ENCODE measurements around the gene ABR.

DNA sequence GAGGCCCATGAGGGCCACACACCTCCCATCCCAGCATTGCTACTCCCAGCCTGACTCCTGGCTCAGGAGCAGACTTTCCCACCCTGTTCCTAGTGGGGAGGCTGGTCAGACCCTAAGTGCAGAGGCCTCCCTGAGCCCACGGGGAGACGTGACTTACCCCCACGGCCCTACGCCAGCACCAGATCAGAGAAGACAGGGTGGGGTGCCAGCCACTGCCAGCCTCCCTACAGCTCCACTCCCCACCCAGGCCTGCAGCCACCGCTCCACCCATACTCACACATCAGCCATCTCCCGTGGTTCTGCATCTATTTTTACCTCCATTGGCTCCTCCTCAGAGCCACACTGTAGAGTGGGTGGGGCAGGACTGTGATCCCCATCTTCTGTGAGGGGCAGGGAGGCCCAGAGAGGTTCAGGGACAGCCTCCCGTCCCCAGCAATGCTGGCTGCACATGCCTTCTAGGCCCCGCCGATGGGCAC, 72.2 kb downstream of the ABR start:
- PRO-cap = unidirectional peak, plus-strand start at position 383 of the sequence

DNA sequence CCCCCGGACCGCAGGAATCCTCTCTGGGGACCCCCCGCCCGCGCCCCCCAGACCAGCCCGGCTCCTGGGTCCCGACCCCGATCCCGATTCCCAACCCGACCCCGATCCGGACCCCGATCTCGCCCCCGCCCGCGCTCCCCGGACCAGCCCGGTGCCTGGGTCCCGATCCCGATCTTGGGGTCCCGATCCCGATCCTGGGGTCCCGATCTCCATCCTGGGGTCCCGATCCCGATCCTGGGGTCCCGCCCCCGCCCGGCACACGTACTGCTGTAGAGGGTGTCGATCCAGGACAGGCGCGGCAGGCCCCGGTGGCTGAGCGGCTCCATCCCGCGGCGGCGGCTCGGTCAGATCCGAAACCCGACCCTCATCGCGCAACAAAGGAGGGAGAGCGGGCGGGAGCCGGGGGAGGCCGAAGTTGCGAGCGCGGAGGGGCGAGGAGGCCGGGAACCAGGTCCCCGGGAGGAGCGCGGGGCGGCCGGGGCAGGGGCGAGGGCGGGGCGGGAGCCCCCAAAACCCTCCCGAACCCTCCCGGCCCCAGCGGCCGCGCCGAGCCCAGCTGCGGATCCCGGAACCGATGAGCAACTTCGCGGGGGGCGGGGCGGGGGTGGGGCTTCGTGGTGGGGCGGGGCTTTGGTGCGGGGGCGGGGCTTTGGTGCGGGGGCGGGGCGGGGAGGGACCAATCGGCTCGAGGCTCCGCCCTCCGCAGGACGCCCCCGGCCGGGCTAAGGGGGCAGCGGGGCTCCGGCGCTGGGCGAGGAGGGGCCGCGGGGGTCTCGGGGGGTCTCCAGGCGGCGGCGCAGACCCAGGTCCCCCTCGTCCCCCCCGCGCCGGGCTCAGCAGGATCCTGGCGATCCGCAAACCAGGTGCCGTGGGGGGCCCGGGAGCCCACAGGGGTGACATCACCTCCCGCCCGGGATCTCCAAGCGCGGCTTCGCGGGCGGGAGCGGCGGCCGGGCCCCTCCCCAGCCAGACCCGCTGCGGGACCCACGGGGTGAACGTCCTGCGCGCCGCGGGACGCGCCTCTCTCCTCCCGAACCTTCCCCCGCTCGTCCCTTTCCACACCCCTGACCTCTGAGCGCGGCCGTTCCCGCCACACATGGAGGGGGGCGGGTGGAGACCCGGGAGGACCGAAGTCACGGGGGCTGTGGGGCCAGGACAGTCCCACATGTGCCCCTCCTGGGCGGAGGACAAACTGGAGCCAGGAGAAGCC, at the start of gene ABR:
Gene ABR (minus strand): TSS at position 580 of the 1,210 bp plus-strand sequence.
- PRO-cap = bidirectional peak, plus-strand start at position 725 of the sequence, minus-strand start at position 576 of the sequence; unidirectional peak, plus-strand start at position 969 of the sequence; unidirectional peak, minus-strand start at position 1,029 of the sequence

DNA sequence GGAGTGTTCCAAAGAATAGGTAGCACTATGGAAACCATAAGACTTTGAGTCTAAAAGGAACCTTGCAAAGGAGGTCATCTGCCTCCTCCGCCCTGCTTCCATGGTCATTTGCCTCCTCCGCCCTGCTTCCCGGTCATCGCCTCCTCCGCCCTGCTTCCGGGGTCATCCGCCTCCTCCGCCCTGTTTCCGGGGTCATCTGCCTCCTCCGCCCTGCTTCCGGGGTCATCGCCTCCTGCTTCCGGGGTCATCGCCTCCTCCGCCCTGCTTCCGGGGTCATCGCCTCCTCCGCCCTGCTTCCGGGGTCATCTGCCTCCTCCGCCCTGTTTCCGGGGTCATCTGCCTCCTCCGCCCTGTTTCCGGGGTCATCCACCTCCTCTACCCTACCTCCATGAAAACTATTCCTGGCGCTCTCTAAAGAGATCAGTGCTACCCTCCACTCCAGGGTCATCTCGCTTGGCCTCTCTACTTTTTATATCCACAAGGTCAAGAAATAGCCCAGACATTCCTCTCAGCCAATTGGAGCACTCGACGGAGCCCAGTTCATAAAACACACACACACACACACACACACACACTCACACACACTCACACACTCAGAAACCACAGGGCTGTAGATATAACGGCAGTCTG, 44.8 kb downstream of the TRARG1 start:
- PRO-cap = no peak

DNA sequence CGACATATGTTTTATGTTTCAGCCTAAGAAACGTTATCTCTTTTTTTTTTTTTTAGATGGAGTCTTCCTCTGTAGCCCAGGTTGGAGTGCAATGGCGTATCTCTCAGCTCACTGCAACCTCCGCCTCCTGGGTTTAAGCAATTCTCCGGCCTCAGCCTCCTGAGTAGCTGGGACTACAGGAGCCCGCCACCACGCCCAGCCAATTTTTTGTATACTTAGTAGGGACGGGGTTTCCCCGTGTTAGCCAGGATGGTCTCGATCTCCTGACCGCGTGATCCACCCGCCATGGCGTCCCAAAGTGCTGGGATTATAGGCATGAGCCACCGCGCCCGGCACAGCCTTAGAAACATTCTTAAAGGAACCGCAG, 47.5 kb downstream of the YWHAE start:
- PRO-cap = no peak

DNA sequence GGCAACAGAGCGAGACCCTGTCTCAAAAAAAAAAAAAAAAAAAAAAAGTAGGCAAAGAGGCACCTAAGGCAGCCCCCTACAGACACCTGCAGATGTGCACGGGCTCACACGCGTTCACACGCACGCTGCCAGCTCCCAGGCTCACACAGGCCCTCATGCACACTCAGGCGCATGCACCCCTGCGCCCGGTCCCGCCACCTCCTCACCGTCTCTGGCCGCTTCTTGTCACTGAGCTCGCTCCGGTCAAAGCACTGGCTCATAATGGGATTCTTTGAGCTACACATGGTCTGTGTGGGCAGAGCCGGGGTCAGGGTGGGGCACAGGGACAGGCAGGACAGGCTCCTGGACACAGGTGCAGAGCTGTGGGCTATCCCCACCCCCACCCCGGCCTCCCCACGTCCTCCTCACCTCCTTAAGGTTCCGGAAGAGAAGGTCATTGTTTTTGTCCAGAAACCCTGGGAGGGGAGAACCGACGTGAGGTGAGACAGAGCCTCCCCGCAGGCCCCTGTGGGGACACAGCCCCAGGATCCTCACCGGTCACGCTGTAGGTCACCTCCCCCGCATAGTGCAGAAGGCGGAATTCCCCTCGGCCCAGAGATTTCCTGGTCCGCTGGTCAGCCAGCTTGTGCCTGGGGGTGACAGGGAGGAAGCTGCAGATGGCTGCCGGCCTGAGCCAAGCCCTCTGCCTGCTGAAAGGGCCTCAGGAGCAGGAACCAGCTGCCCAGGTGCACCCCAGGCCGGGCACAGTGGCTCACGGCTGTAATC, 17.9 kb downstream of the MYO1C start:
- PRO-cap = no peak

GRCh38 chr17:1482774-1483081, 9.8 kb downstream of the MYO1C start:
- PRO-cap = no peak

- PRO-cap = no peak
Measured at GRCh38 chr17:1513610-1514027, 2.8 kb downstream of the INPP5K start.

DNA sequence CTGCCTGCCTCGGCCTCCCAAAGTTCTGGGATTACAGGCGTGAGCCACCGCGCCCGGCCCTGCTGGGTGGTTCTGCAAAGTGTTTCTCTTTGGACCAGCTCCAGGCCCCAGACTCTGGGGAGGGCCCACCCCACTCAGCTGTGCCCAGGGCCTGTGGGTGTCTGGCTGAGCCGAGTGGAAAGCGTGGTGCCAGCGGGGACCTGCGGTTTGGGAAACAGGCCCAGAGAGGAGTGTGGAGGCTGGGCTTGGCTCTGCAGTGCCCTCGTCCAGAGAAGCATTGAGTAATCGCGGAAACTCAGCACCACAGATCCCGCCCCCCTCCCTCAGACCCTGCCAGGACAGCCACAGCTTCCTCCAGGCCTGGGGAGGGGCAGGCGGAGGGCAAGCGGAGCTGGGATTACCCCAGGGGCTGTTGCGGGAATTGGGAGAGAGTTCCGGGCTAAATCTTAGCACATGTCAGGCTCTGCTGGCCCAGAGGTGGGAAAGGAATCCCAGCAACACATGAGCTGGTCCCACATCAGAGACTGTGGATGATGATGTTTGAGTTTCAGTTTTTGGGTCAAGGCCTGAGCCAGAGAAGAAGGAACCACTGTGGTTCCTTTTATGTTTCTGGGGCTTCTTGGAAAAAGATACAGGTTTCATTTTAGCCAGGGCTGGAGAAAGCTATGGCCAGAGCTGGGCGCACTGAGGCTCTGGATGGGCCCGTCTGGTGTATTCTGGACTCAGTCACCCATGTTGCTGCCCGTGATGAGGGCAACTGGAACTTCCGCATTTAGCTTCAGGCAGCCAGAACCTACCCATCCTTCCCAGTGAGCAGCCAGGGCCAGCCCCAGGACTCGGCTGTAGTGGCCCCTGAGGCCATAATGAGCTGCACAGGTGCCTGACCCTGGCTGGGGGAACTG, 14.8 kb upstream of the PITPNA start:
- PRO-cap = bidirectional peak, plus-strand start at position 357 of the sequence, minus-strand start at position 232 of the sequence

GRCh38 chr17:1630800-1631065, 2.1 kb upstream of the SLC43A2 start:
- PRO-cap = no peak

DNA sequence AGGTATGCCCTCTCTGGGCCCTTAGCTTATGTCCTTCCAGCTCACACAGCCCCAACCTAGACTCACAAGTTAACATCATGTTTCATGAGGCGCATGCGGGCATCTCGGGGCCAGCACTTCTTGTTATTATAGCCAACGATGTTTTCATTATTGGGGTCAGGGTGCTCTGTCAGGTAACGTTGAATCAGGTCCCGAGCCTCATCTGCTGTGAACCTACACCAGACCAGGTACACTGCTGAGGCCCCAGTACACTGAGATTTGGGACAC, 11.1 kb downstream of the PRPF8 start:
- PRO-cap = no peak

DNA sequence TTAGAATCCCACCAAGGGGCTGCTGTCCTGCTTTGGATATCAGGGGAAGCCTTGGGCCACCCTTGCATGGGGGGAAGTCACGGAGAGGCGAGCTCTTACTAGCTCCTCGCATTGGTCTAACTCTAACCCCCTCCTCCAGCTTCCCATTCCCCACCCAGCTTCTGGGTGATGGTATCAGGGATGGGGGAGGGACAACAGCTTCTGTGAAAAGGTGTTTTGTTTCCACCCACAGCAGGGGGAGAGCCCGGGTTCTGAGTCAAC, 2.8 kb upstream of the TLCD2 start:
- PRO-cap = no peak

DNA sequence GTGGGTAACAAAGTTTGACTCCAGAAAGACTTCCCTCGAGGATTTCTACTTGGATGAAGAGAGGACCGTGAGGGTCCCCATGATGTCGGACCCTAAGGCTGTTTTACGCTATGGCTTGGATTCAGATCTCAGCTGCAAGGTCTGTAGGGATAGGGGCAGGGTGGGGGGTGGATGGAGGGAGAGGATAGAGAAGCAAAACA, 13.1 kb downstream of the SERPINF1 start:
- PRO-cap = no peak

DNA sequence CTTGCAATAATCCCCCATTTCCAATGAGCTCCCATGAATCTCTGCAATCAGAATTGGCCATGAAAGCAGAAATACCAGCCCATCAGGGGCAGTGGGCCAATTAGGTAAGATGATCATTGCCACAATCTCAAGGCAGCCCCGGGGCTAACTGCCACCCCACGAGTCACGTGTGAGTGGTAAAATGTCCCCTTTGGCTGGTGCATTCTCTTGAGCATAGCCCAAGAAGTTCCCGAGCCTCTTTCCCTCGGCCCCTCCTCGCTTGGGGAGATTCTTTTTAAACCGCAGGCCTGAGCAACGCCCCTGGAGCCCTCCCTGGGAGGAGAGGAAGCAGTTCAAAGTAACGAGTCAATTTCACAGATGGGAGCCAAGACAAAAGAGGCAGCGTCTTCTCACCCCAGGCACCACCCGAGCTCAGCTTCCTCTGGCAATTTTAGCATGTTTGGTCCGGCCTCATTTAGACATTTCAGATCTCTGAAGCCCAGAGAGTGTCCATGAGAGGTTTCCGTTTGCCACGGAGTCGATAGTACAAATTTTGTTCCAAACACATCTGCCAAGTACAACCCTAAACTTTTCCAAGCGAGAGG, 13.4 kb downstream of the RTN4RL1 start:
- PRO-cap = no peak

- PRO-cap = no peak
Measured at GRCh38 chr17:2042157-2043128, 621 bp downstream of the OVCA2 start.

DNA sequence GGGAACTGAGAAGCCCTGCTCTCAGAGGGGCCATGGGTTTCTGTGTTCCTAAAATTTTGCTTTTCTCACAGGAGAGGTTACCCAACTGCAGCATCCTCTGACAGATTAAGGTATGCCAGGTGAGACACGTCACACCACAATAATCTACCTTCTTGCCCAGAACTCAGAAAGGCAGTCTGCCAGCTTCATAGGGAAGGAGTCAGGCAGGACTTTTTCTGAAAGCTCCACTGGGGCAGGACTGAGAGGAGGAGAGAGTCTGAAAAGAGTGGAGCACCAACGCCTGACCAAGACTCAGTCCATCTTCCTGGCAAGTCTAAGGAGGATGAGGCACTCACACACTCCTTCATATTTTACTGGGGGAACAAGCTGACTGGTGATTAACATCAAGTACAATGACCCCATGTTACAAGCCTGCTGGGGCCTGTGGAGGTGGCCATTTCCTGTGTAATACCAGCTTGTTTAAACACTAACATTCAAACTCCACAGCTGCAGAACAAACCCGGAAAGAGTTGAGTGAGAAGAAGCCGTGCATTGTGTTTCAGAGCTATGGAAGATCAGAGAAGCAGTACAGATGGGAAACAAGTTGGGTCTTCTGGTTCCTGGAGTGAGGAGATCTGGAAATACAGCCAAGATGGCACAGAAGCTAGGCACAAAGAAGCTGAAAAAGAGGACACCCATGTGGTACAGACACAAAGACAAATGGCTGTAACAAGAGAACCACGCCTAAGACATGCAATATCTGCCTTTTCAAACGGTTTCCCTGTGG, 122.4 kb downstream of the HIC1 start:
- PRO-cap = no peak

- PRO-cap = no peak
Measured at GRCh38 chr17:2299608-2300931, 3.5 kb downstream of the SMG6 start.

GRCh38 chr17:2304101-2304388, 295 bp downstream of the SRR start:
- PRO-cap = no peak

GRCh38 chr17:2387507-2387846, 13.4 kb downstream of the MNT start:
- PRO-cap = no peak

GRCh38 chr17:2406238-2406685, 5.4 kb upstream of the MNT start:
- PRO-cap = no peak

- PRO-cap = no peak
Measured at GRCh38 chr17:2490933-2491583, 20.6 kb downstream of the METTL16 start.